M059J (cell line): ENCODE results near the gene EFHB.

GRCh38 chr3:16055389-16056818, 118.6 kb upstream of the GALNT15 start:
- RAMPAGE, long total RNA = no peak

DNA sequence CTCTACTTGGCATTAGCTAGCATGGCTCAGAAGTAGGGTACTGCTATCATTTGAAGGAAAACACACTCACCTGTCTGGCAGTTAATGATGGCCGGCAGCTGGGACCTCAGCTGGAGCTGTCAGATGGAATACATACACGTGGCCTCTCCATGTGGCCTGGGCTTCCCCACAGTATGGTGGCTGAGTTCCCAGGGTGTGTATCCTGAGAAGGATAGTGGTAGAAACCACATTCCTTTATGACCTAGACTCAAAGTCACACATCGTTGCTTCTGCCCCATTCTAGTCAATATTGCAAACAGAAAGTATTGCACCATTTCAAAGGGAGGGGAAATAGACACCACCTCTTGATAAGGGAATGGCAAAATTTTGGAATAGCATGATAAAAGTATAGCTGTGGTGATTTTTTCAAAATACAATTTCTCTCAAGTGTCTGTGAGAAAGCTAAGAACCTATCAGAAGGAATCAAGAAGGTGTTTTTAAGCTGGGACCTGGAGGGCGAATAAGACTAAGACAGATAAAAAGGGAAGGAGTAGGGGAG, 40.3 kb upstream of the GALNT15 start:
- RAMPAGE, long total RNA = no peak

DNA sequence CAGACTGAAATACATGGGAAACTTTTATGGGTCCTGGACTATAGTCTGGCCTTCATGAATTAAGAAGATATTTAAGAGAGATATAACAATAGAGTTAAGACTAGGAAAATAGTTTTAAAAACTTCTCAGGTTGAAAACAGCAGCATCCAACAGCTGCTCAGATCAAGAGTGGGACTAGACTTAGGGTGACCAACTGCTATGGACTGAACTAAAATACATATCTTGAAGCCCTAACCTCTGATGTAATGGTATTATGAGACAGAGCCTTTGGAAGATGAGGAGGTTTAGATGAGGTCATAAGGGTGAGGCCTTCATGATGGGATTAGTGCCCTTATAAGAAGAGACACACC, 37.5 kb upstream of the GALNT15 start:
- RAMPAGE, long total RNA = no peak

DNA sequence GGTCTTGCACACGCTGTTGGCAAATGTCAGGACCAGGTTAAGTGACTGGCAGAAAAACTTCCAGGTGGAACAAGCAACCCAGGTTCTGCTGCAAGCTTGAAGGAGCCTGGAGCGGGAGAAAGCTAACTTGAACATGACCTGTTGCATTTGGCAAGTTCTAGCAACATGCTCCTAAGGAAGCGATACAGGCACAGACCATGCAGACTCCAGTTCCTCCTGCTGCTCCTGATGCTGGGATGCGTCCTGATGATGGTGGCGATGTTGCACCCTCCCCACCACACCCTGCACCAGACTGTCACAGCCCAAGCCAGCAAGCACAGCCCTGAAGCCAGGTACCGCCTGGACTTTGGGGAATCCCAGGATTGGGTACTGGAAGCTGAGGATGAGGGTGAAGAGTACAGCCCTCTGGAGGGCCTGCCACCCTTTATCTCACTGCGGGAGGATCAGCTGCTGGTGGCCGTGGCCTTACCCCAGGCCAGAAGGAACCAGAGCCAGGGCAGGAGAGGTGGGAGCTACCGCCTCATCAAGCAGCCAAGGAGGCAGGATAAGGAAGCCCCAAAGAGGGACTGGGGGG, 594 bp downstream of the GALNT15 start:
- RAMPAGE, long total RNA = no peak

DNA sequence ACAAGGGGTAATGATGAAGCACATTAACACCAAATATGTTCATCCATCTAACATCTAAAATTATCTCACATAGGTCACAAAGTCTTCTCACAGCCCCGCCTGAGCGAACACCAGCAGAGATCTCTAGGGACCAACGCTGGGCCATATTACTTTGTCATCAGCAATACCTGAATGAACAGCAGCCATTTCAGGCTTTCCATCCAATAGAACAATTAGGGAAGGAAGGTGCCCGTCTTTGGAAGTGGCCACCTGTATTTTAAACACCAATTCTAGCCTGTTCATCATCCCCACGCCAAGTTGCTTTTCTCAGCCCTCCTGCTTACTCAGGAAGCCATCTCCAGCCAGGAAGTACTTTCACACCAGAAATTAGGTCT, 106.4 kb downstream of the OXNAD1 start:
- RAMPAGE, long total RNA = no peak

DNA sequence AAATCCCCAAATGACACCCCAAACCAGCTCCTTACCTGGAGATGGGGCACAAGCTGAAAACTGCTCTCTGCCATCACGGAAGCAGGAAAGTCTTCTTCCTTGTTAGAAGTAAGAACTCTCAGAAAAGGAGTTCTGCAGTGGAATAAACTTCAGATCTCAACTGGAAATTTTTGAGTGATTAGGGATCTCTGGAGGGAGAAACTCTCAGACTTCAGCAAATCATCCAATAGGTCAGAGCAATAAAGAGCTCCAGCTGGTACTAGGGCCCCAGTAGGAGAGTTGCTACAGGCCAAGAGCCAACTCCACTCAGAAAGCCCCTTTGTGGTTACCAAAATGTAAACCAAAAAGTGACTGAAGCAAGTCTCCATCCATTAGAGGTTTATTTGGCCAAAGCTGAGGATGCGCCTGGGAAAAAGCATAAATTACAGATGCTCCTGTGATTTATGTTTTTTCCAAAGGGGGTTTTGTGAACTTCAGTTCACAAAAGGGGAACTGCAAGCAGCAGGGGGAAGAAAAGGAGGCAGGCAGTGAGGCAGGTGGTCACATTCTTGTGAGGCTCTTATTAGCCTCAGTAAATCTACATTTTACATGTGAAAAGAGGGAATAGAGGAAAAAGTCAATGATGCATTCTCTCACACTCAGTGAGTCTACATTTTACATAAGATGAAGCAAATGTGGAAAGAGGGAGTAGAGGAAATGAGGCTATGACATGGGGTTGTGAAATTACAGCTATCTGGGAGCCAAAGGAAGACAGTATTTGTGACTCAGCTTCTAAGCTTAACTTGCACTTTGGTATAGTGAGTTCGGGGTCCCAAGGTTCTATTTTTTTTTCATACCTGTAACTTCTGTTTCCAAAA, 92.3 kb upstream of the DAZL start:
- RAMPAGE, long total RNA = no peak

GRCh38 chr3:16883114-16883404, 1.7 kb upstream of the PLCL2 start:
- RAMPAGE, long total RNA = no peak

- RAMPAGE, long total RNA = no peak
Observed at GRCh38 chr3:16884003-16884599, 654 bp upstream of the PLCL2 start.

- RAMPAGE, long total RNA = no peak
Observed at GRCh38 chr3:16901502-16901894, 16.7 kb downstream of the PLCL2 start.

DNA sequence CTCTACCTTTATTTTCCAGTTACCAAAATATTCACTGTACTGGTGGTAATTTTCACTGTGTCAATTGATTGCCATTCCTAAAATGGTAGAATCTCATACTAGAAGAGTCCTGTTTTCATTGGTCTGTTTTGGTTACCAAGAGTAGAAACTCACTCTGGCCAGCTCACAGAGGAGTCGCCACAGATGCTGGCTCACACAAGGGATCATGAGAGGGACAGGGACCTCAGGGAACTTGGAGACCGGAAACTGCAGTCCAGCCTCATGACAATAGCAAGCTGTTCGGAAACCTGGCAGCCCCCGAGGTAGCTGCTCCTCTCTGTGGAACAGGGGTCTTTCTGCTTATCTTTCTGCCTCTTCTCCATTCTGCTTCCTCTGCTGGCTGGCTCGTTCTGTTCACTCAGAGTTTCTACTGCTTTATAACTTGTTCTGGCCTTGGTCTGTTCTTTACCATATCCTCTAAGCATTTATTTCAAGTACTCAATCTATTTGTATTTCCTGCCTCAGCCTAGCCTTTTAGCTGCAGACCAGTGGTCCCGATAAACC, 192.9 kb downstream of the PLCL2 start:
- RAMPAGE, long total RNA = no peak

DNA sequence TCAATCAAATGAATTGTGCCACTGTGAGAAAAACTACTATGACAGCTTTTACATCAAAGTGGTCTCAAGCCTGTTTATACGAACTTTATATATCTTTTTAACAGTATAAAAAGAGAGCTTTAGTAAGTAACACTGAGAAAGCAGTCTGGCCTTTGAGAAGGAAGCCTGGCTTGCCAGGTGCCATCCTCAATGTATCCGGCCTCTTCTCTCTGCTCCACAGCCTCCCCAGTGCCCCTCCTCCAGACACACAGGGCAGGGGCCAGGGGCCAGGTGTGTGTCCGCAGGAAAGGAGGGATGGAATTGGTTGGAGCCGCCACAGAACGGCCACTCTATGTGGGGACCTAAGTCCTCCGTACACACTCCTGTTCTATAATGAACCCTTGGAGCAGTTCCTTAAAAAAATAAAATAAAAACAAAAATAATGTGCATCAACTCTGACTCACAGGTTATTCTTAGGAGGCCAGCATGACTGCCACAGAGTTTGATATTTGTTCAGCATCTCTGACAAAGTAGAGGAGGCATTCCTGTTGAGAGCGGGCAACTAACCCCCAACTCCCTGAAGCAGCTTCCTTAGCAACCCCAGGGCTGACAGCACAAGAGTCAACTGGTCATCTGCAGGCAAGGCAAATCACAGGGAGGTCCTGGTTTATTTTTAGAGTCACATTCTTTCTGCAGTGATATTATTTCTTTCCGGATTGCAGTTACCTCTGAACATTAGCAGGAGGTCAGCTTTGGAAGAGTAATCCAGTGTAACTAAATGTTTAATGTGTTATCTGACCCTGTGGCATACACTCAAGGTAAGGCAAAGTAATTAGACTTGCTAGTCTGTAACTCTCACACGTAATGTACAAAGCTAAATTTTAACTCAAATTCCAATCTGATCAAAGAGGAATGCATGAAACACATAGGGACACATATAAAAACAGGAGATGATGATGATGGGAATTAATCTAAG, 272.8 kb downstream of the PLCL2 start:
- RAMPAGE, long total RNA = no peak

- RAMPAGE, long total RNA = no peak
Observed at GRCh38 chr3:17330103-17330715, 412.2 kb downstream of the TBC1D5 start.

- RAMPAGE, long total RNA = no peak
Observed at GRCh38 chr3:17464794-17465594, 277.4 kb downstream of the TBC1D5 start.

GRCh38 chr3:17502764-17503325, 239.6 kb downstream of the TBC1D5 start:
- RAMPAGE, long total RNA = no peak

DNA sequence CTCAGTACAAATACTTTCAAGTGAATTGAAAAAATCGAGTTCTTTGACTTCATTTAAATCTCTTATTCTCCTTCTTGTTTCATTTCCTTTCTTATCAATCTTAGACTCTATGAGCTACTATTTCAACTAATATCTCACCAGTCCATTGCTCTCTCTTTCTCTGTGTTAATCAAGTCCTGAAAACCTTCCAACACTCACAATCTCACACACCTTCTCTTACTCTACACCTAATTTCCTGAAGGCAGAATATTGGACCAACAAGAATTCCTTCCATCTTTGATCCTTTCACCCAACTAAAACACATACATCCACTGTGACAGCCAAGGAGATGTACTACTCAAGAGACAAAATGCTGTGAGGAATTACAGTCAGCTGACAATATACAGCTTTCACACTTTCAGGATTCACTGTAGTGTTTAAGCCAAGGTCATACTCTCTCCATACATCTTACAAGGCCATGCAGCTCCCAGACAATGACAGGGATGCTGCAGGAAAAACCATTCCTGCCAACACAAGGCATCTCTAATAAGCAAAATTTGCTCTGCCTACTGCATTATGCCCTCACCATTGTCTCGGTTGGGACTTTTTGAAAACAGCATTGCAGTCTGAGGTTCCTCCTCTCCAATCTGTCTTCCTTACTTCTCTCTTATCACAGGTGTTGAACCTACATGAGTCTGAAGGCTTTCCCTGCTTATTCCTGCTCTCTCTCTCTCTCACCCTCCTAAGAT, 170.8 kb downstream of the TBC1D5 start:
- RAMPAGE, long total RNA = no peak

DNA sequence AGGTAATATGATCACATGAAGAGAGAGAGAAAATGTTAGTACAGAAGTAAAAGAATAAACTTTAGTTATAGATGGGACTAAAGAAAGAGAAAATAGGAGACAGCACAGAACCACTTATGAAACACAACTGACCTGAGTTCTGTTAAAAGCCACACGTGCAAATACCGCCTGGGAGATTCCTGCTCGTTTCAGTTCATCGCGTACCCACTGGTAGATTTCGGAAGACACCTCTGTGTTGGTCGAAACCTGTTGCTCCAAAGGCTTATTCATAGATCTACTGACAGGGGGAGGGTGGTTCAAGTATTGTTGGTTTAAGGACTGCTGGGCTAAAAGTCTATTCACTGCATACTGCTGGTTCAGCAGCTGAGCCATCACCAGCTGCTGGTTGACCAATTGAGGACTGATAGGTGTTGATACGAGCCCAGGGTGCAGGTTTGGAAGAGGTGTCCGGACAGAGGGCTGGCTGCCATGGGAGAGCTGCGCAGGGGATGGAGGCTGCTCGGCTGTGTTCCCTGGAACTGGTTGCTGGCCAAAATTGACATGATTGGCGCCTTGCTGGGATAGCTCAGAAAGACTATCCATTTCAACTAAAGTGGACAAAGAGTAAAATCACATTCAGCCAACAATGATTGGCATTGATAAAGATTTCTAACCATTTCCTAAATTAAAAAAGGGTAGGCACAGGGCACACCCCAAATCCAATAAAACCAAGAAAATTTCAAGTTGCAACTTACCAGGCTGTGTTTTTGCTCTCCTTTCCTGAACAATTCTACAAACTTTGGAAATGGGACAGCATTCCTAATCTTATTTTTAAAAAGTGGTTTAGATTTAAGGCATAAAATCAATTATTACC, 30.6 kb downstream of the SATB1 start:
- RAMPAGE, long total RNA = no peak

DNA sequence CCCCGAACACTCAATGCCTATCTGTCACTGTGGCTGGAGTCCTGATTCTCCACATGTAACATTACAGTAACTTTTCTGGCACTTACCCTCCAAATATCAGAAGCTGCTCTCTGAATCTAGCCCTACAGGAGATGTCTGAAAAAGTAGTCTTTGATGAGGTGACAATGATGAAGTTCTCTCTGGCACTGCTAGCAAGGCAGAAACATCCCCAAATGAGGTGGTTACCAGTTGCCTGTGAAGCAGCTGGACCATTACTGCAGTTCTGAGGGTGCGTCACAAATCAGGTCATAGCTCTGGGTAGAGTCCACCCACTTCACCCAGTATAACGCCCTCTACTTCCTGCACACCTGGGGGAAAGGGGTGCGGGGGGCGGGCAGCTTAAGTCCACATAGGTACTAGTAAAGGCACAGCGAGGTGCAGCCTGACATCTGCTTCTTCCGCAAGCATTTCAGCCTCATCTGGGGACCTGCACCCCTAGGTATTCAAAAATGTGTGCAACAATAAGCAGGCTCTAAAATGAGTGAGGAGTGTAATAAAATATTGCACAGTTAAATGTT, 13.4 kb upstream of the SATB1 start:
- RAMPAGE, long total RNA = no peak

- RAMPAGE, long total RNA = no peak
Observed at GRCh38 chr3:18499162-18499773, 74.1 kb upstream of the SATB1 start.

DNA sequence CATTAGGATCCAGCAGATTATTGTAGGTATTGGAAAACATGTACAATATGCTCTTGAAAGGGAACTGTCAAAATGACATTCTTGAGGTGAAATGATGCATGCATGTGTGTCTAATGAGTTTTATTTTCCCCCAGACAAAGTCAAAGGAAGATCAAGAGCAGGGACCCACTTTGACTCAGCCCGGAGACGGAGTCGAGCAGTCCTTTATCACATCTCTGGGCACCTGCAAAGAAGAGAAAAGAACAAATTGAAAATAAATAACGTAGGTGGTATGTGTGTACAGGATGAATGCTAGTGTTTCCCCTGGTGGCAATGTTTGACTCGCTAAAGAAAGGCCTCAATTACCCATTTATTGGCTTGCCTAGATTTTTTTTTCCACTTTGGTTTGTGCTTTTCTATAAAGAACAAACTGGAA, 194.2 kb downstream of the KCNH8 start:
- RAMPAGE, long total RNA = no peak

DNA sequence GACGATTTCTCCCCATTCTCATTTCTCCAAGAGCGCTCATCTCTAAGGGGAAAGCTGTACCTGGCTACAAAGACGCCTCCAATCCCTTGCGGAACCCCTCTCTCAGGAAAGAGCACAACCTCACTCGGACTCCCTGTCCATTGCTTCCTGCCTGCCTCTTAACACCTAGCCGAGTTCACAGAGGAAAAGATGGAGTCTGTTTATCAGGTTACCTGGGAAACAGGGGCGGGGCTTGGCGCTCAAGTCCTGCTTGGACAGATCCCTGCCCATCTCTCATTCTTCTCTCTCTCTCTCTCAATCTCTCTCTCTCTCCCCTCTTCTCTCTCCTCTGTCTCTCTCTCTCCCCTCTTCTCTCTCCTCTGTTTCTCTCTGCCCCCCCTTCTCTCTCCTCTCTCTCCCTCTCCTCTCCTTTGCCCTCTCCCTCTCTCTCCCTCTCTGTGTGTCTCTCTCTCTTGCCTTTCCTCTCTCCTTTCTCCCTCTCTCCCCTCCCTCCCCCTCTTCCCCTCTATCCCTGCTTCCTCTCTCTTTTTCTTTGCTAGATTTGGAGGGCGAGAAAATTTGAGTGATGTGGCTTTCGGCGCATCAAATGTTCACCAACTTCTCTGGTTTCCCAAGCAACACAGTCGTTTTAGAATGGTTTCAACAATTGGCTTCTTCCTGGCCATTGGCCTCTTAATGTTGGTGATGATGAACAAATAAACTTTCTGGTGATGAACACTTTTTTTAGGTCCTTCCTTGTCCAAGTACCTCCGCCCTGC, at the start of gene EFHB:
Gene EFHB, minus strand, starts transcription at position 198 of the 758 bp plus-strand sequence.
- RAMPAGE, long total RNA = no peak